Skin of body (tissue), 2 donors: ENCODE data around the gene POLR2D.

GRCh38 chr2:126680754-126681014, 24.7 kb downstream of the GYPC start:
- RAMPAGE, long total RNA: no peak

GRCh38 chr2:126971703-126971975, 72.9 kb downstream of the TEX51 start:
- RAMPAGE, long total RNA: no peak

DNA sequence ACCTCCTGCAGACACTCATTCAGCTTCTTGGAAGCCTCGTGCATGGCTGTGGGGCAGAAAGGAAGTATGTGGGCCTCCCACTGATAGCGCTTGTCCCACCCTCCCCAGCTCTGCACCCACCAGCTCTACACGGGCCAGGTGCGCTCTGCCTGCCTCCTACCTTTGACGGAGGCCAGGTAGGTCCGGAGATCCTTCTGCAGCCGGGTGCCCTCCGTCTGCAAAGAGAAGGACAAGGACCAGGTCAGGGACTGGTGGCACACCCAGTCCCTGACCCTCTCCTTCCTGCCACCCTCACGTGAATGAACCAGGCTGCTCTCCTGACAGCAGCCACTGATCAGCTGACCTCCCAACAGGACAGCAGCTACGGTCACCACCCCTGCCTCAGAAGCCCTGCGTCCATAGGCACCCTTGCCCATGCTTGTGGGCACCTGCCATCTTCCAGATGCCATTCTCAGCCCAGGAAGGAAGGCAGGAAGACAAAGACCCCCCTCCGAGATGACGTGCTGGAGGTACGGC, 36.3 kb downstream of the BIN1 start:
- RAMPAGE, long total RNA: no peak

DNA sequence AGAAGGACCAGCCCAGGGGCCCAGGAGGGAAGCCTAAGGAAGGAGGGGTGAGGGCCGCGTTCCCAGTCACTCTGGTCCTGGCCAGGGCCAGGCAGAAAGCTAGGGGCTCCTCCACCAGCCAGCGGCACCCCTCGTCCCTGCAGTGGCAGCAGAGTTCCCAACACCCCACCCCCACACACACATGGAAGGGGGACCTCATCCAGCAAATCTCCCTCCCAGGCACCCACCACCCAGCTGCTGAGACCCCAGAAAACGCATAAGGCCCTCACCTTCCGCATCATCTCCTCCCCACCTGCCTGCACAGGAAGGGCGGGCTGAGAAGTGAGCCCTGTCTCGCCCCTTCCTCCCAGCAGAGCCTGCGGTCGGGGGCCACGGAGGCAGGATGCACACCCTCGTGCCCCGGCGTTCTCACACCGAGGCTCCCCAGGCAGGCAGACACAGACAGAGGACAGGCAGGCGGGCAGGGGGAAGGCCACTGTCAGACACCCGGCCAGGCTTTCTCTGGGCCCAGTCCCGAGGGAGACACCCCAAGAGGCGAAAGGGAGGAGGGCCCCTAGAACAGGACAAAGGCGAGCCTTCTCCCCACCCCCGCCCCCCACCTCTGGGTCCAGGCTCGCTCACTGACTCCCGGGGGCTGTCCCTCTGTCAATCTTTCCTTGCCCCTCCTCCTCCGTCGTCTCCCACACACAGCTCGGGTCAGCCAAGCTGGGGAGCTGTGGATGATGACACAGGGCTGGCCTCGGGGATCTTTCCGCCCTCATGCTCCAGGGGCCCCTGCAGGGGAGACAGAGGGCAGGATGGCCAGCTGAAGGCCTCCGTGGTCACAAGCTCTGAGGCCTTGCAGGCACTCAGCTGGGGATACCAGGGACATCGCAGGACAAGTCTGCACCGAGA, 25.1 kb downstream of the BIN1 start:
- RAMPAGE, long total RNA: no peak

- RAMPAGE, long total RNA: no peak
These were observed 1.4 kb upstream of the BIN1 start for GRCh38 chr2:127108364-127108660.

- RAMPAGE, long total RNA: no peak
These were observed 1.5 kb downstream of the CYP27C1 start for GRCh38 chr2:127218629-127218994.

GRCh38 chr2:127218995-127219589, 1.0 kb downstream of the CYP27C1 start:
- RAMPAGE, long total RNA: no peak

DNA sequence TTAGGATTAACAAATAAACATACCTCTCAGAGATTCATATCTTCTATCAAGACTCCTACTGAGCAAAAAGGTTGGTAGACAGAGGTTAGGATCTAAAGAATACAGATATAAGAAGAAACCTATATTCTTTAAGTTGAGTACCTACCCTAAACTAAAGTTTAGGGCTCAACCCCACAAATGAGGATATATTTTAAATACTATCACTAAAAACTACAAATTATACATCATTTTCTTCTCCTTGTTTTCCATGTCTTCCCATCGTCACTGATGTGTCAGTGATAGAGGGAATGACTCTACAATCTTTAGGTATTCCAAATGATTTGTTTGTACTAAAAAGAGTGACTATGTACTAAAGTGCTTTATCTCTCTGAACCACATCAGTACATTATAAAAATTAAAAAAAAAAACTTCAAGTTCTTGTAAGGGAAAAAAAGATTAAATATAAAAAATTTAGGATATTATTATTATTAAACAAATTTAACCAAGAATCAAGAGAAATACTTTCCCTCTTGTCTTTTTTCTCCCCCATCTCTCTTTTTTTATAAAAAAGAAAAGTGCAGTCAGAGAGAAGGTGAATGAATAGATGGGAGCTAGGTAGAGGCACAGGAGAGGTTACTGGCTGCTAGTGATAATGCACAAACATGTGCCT, 13.1 kb upstream of the ERCC3 start:
- RAMPAGE, long total RNA: no peak

- RAMPAGE, long total RNA: no peak
These were observed 13.5 kb upstream of the MAP3K2 start for GRCh38 chr2:127400975-127401950.

- RAMPAGE, long total RNA: no peak
These were observed 692 bp downstream of the MYO7B start for GRCh38 chr2:127536044-127536705.

DNA sequence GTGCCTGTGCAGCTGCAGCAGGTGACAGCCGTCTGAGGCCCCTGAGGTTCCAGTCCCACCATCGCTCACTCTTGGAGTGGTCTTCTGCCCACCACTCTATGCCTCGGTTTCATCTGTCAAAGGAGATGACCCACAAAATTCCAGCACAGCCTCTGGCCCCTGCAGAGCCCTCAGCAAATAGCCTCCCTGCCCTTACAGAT, 16.6 kb upstream of the GPR17 start:
- RAMPAGE, long total RNA: no peak

GRCh38 chr2:127747629-127748962, 46.8 kb downstream of the SFT2D3 start:
- RAMPAGE, long total RNA: no peak

DNA sequence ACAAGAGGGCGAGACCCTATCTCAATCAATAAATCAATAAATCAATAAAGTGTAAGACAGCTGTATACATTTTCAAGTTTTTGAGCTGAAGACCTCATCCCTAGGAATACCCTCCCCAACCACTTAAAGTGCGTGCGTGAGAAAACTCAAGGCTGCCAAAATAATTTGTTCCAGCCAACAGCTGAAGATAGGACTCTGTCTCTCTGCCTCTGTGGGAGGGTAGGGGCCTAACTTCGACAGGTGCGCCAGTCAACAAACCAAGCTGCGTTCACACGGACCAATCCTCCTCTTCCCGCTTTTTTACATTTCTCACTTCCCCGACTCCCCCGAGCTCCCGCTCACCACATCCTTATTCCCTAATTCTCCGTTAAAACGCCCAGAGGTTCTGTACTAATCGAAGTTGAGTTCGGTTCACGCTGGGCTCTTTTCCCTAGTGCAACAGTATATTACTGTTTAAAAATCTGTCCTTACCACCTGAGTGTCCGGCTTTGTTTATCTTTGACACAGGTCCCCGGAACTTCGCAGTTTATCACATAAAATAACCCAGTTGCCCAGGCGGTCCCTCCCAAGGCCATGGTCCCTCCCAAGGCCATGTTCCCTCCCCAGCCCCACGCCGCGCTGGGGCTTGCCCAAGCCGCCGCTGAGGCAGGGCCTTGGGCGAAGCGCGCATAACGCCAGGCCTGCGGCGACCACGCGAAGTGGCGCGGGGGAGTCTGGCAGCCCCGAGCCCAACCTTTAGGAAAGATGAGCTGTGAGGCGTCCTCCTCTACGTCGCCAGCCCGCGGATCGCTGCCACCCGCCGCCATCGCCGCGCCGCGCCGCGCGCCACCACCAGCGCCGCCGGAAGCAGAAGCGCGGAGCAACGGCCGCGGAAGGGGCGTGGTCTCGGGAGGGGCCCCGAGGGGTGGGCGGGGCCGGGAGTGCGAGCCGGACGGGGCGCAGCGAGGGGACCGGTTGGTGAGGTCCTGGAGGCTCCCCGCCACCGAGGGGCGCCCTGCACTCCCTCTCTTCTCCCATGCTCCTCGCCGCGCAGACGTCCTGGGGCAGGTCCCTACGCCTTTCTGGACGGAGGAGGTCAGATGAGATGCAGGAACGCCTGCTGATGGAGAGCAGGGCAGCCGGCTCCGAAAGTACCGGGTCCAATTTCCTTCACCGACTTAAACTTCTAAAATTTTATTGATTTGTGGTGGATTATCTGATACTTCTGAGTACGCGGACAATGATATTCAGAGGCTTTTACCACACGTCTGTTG, at the start of gene POLR2D:
POLR2D (minus strand) TSS at position 861 of the 1,253 bp plus-strand sequence.
- RAMPAGE, long total RNA: no peak

- RAMPAGE, long total RNA: no peak
These were observed 4.2 kb upstream of the POLR2D start for GRCh38 chr2:127862085-127862719.

DNA sequence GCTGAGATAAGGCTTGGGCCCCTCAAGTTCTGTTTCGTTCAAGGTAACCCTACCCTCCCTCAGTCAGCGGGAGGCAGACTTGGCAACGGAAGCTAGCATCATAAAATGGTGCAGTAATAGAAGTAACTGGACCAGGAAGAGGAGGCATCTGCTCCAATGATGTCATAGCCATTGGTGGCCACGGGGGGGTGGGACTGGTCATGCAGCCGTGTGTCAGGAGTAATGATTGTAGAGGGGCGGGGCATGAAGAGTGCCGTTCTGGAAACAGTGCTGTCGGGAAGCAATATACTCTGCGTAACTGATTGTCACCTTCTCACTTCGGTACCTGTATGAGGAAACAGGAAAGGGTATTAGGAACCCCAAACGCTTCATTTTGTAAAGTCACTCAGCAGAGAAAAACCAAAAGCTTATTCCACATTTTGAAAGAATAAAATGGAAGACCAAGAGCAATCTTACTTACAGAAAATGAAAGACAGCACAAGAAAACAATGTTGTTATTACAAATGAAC, 7.0 kb upstream of the POLR2D start:
- RAMPAGE, long total RNA: no peak

DNA sequence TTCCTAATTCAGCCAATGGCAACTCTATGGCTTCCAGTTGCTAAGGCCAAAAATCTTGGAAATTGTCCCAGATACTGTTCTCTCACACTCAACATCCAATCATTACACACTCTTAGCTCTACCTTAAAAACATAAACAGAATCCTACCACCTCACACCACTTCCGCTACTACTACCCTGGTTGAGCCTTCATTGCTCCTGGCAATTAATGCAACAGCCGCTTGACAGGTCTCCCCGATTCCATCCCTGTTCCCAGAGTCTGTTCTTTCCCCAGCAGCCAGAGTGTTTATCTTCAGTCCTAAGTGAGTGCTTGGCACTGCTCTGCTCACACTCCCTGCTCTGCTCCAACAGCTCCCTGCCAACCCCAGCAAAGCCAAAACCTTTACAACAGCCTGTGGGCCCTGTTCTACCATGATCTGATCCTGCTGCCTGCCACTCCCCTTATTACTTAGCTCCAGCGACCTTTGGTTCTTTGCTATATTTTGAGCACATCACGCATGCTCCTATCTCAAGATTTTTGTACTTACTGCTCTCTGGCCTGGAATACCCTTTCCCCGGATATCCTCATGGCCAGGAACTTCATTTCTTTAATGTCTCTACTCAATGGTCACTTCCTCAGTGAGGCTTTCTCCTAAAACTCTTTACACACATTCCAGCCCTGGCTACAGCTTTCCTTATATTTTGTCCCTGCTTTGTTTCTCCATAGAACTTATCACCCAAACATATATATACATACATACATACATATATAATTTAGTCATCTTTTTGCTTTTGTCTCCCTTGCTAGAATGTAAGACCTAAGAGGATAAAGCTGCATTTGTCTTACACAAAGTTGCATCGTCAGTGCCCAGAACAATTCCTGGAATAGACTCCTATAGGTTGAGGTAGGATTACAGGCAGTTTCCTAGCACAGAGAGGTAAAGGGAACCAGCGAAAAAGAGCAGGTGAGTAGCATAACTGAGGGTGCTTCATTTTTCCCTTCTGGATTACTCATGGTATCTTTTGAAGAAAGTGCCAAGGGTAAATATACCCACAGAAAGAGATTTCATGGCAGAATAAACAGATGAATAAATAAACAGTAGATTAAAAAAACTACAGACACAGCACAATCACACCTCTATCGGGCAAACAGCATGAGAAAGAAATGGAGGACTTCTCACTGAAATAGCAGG, 67.8 kb upstream of the AMMECR1L start:
- RAMPAGE, long total RNA: no peak

- RAMPAGE, long total RNA: no peak
These were observed 19.7 kb downstream of the SAP130 start for GRCh38 chr2:128008073-128008741.

- RAMPAGE, long total RNA: no peak
These were observed 96.2 kb downstream of the UGGT1 start for GRCh38 chr2:128187039-128187821.

DNA sequence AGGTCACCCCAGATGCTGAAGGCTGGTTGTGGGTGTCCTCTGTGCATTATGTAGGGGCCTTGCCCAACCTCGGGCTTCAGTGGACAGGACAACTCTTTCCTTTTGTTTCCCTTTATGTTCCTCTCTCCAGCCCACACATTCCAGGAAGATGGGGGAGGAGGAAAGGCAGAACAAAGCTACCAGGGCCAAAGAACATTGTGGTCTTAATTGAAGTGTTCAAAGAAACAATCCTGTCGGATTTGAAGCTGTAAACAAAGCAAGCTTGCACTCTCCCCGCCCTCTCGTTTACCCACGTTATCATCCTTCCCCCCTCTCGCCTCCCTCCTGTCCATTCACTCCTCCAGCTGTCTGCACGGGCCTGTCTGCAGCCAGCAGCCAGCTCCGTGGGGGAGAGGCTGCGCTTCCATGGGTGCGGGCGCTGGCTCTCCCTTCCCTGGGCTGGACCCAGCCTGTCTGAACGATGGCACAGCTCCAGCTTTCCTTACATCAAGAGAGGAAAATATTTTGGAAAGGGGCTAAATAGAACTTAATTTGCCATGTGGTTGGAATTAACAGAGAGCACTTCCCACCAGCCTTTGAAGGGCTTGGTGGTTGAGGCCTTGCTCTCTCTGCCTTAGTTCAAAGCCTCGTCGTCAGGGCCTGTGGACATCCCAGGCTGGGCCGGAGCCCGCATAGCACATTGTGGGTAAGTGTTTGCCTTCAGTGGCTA, 60.5 kb upstream of the HS6ST1 start:
- RAMPAGE, long total RNA: no peak

DNA sequence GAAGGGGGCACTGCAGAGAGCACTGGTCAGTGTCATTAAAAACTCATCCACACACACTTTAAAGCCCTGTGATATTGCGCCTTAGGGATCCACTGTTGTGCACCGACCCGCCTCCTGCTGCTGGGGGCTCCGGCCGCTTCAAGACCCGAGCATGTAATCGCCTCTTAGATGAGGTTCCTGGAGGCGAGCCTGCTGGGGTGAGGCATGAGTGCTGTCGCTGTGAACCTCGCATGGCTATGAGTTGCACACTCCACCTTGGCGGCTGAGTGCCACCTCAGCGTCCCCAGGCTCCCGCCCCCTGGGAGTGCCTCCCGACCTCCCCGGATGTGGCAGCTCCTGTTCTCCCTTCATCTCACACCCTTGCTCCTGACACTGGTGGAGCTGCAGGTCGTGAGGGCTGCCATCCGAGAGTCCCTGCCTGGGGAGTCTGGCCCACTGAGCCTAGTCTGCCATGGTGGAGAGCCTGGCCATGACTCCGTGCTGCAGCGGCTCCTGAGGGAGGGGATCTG, 61.4 kb upstream of the HS6ST1 start:
- RAMPAGE, long total RNA: no peak